Occipital lobe (tissue), 2 donors: ENCODE measurements around the gene CDC25A.

DNA sequence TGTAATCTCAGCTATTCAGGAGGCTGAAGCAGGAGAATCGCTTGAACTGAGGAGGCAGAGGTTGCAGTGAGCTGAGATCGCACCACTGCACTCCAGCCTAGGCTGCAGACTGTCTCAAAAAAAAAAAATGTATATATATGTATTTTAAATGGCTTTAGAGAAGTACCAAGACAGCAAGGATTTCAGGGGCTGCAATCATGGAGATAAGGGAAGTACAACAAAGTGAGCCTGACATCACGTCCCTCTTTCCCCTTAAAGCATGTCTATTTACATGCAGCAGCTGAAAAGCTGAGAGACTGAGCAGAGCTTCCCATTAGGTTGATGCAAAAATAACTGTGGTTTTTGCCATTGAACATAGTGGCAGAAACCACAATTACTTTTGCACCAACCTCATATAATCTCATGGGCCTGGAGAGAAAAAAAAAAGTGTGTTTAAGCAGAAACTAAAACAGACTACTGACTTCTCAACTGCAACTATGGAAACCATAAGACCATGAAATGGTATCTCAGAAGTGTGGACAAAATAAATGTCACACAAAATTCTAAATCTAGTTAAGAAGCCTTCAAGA lies 48.3 kb downstream of the CCDC12 start:
- RAMPAGE, long total RNA: no peak

DNA sequence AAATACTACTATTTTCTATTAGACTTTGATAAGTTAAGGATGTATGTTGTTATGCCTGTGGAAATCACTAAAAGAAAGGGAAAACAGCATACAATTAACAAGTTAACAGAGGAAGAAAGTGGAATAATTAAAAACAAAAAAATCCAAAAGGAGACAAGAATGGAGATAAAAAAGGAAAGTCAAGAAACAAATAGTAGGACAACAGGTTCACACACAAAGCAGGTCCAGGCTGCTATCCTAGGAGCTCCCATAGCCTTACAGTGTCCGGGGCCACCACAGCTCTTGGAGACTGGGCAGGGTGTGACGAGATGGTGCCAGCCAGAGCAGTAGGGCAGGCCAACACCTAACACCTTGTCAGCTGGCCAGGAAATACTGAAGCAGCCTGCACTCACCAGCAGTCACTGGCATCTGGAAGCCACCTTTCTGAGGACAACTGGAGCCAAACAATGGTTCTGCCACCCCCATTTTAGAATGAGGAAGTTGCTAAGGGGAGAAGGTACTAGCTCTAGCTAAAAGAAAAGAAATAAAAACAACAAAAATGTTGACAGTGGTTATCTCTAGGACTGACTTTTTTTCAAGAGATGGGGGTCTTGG lies 47.3 kb downstream of the CCDC12 start:
- RAMPAGE, long total RNA: no peak

DNA sequence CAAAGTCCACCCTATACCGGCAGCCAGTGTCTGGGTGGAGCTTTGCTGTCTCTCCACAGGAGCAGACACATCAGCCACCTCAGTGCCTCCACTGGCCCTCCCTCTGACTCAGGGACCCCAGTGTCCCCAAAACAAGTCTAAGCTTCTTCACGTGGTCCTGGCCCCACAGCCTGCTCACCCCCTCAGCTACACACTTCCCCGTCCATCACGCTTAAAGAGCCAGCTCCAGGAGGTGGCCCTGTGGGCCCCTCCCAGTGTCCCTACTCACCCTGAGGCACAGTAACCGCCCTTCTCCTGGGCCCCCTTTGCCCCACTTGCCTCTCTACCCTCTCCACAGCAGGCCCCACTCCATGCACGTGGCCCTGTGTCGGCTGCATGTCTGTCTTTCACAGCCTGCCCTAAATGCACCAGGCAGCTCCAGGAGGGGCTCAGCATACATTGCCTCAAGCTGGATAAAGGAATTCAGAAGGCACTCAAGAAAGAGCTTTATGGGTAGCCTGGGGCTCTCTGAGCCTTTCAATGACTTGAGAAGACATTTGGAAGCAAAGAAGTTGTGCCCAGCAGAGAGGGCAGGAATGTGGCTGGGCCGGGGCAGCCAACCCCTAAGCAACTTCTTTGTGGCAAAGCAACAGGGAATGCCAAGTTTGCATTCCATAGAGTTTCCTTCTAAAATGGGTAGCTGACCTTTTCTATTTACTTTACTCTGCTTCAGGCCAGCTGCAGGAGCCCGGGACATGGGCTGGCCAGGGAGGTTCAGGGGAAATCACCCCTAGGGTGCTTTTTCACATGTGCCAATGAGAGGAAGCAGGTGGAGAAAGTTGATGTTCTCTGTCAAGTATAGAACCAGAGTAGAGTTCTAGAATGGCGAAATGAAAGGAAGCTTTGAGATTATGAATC lies 45.8 kb downstream of the CCDC12 start:
- RAMPAGE, long total RNA: no peak

DNA sequence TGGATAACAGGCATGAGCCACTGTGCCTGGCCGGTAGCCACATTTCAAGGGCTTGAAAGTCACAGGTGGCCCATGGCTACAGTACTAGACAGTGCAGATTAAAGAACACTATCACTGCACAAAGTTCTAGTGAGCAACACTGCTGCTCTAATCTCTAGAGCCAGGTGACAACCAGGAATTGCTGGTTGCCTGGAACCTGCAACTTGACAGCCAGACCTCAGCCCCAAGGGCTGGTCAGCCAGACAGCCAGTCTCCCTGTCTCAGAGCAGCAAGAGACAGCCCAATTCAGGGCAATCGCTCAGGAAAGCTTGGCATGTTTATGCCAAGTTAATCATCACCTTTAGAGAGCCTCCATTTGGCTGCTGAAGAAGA lies 6.2 kb downstream of the CCDC12 start:
- RAMPAGE, long total RNA: no peak

DNA sequence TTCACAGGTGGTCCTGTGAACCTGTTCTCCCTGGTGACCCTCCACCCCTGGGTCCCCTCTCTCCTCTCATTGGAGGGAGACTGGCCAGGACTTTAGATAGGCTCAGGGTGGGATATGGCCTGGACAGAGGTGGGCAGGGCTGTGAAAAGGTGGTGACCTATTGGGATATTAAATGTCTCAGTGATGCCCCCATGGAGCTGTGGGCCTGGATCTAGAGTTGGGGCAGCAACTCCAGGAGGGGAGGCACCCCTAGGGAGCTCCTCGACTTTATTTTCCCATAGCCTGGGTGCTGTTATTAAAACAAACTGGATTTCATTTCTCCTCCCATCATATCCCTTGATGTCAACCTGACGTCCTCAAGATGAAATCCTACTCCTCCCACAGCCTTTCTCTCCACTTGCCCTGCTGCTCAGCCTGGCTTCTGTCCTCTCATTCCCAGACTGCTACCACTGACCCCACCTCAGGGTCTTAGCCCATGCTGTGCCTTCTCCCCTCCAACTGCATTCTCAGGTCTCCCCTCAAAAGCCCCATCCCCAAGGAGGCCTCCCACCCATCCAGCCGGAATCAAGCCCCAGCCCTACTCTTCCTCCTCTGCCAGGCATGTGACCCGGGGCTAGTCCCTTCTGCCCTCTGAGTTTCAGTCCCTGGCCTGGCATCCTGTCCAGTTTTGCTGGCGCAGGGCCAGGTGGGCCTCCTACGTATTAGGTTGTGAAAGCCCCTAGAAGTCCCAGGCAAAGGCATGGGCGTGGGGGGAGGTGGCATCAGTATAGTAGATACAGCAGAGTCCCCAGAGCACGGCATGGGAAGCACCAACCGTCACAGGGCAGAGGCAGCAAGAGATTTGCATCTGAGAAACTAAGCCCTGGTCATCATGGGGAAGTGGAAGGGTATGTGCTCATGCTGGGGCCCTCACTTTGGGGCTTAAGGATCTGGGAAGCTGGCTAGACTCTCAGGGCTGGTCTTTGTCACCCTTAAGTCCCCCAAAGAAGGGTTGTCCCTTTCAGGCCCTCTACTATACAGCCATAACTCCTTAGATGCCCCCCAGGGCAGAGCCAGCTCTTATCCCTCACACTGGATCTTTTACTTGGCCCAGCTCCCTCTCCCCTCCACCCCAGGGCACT lies 10.9 kb downstream of the NBEAL2 start:
- RAMPAGE, long total RNA: no peak

DNA sequence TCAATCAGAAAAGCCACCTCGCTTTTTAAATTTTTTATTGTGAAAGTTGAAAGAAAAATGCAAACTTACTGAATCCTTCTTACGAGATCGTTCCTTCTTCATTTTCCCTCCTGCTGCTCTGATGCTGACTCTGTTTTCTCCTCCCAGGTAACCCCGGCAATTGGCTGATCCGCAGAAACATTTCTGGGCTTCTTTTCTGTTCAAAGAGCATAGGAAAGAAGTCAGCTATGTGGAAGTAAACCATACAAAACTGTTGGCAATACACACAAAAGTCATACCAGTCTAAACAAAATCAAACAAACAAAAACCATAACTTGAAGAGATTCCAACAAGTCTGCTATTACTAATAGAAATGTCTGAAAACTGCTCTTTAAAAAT lies 66.0 kb downstream of the SETD2 start:
- RAMPAGE, long total RNA: no peak

GRCh38 chr3:47120012-47121179 lies 43.5 kb downstream of the SETD2 start:
- RAMPAGE, long total RNA: no peak

DNA sequence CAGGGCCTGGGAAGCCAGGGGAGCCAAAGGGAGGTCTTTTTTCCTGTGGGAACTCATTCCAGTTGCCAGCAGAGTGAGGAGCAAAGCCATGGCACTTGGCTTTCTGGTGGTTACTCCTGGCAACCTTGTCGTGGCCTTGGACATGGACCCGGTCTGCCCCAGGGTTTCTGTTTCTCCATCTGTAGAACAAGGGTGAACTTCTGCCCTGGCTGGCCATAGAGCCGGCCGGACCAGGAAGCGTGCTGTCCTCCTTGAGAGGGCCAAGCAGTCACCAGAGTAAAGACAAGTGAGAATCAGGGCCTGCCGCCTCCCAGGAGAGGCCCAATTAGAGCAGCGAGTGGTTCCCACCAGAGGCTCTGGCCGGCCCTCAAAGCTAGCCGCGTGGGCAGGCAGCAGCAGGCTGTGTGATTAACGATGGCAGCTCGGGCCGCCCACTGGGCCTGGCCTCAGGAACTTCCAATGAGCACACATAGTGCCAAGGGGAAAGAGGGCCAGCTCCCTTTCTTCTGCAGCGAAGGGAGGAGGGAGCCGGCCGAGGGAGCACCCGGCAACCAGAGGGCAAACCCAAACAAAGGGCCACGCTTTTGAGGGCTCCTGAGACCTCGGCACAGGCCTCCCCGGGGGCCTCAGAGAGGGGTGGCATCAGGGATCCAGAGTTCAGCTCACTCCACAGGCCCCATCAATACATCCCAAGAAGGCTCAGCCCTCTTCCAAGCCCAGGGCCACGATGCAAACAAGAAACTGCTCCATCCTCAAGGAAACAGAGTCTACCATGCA lies 29.2 kb upstream of the ELP6 start:
- RAMPAGE, long total RNA: no peak

DNA sequence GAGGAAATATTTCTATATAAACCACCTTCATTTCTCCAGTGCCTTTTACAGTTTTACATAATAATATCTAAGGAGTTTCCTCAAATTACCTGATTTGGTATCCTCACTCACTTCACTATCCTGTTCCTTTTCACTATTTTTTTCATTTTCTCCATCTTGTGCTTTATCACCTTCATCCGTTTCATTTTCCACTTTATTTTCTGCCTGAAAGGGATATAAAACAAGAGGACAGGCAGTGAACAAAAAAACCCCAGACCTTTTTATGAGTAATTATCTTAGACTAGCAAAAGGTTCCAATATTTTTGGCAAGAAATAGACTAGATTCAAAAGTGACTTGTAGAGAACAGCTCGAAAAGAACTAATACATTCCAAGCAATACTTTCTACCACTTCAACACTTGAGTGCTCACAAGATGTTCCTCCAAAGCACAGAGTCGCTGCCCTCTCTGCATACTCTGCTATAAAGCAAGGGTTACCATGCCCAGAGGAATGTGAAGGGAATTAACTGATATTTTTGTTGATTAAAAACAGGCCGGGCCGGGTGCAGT lies 57.3 kb upstream of the CSPG5 start:
- RAMPAGE, long total RNA: no peak

- RAMPAGE, long total RNA: no peak
Measured at GRCh38 chr3:47803207-47803981, 456 bp downstream of the DHX30 start.

- RAMPAGE, long total RNA: no peak
Measured at GRCh38 chr3:47961729-47962076, 54.5 kb downstream of the MAP4 start.

- RAMPAGE, long total RNA: no peak
Measured at GRCh38 chr3:48119005-48119373, 69.2 kb downstream of the CDC25A start.

DNA sequence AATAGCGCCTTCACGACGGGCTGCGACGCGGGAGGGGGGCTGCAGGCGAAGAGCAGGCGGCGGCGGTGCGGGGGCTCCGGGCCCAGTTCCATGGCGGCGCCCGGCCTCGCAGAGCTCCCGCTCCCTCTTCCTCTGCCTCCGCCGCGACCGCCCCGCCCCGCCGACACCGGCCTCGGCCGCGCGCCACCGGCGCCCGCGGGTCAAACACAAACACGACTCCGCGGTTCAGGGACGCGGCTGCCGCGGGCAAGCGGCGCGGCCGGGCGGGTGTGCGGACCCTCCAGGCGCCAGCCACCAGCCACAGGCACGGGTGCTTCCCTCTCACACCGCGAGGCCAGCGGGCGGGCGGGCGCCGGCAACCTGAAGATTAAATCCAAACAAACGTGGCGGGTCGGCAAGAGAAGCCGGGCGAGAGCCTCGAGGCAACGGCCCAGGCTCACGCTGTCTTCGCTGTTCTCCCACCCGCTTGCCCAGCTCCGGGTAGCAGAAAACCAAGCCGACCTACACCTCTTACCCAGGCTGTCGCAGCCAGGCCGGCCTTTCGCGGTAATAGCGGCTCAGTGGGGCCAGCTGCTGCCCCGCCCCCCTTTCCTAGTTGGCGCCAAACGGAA lies at the start of gene CDC25A:
CDC25A (minus strand) TSS at position 562 of the 611 bp plus-strand sequence.
- RAMPAGE, long total RNA: no peak

GRCh38 chr3:48247524-48248033 lies 6.7 kb downstream of the ZNF589 start:
- RAMPAGE, long total RNA: no peak

- RAMPAGE, long total RNA: no peak
Measured at GRCh38 chr3:48356314-48356932, 15.6 kb upstream of the FBXW12 start.

GRCh38 chr3:48430587-48430760 lies 588 bp upstream of the PLXNB1 start:
- RAMPAGE, long total RNA: no peak

GRCh38 chr3:48478429-48479102 lies 12.5 kb downstream of the TREX1 start:
- RAMPAGE, long total RNA: no peak

DNA sequence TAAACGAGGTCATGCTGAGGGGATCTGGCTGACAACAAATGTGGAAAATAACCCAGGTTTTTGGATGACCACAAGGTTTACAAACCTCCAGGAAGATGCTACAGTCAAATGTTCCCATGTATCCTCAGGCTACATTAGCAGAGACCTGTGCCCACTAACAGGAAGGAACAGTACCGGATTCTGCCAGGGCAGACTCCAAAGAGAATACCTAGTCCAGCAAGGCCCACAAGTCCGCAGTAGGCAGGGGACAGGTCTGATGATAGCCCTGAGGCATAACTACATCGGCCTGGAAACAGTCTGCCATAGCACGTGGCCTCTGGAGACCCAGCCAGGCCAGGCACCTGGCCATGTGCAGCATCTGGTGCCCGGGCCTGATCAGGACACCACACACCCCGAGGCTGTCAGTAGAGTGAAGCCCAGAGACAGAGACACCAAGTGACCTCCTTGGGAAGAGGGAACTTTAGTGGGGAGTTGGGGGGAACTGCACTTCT lies 1.4 kb downstream of the SHISA5 start:
- RAMPAGE, long total RNA: no peak

- RAMPAGE, long total RNA: no peak
Measured at GRCh38 chr3:48558533-48559238, 2.1 kb upstream of the PFKFB4 start.

DNA sequence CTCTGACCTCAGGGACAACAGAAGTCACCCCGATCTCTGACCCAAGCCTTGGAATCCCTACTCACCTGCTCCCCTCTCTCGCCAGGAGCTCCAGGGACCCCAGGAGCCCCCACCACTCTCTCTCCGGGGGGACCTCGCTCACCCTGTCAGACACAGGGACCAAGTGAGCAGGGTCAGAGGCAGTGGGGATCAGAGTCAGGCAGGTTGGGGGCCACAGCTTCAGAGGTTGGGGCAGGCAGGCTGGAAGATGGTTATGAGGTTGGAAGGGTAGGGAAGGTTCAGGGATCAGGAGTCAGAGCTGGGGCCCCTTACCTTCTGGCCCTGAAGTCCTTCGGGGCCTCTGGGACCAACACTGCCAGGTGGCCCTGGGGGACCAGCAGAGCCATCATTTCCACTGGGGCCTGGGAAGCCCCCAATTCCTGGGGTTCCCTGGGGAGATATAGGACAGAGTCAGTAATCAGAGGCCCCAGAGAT lies 3.1 kb upstream of the UCN2 start:
- RAMPAGE, long total RNA: no peak